Mammary epithelial cell (primary cell): ENCODE measurements around the genes NFYA, TFEB, PRICKLE4, TAF8 and GUCA1ANB.

DNA sequence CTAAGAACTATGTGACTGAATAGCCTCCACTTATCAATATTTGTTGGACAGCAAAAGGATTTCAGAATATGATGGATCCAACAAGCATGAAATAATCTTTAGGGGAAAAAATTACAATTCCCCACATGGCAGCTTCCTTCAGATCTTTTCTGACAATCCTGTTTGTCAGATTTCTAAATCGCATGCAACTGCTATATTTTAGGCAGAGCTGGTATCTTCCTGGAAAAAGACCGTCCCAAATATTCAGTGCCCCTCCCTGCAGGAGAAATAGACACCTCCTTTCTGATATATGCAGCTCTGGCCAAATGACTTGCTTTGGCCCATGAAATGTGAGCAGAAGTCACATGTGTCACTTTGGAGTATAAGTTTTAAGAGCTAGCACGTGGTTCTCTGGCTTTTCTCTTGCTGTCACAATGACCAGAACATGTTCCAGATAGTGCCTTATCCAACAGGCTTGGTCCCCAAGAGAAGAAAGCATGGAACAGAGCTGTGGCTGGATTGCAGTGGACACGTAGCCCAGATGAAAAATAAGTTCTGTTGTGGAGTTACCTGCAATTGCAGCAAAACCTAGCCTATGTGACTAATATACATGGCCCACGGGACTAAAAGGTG, 40.5 kb downstream of the UNC5CL start:
- CAGE, long polyA plus RNA, result no peak
- RRBS, result no CpG with 5 or more reads among the region's 5 CpGs

GRCh38 chr6:41072708-41073577, at the start of gene NFYA:
NFYA (plus strand) TSS chr6:41072974.
- CAGE, long polyA plus RNA, result no peak
- RRBS, result 1% methylated on average over 18 of the region's 81 CpGs

- CAGE, long polyA plus RNA, result no peak
Measured at GRCh38 chr6:41199316-41199782, 1.6 kb downstream of the TREML2 start.

DNA sequence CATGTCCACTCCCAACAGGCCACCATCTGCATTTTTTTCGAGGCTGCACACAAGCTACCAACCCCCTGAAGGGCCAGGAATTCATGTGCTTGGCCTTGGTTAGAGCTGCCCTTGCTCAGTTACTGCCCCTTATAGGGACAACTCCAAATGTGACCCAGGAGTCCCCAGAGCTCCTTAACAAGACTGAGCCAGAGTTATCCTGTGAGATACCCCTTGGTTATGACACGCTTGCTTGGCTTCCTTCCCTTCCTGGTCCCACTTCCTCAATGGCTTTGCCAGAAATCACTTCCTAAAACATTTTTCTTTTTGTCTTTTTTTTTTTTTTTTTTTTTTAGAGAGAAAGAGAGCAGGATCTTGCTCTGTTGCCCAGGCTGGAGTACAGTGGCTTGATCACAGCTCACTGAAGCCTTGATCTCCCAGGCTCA, 8.9 kb downstream of the TREM1 start:
- CAGE, long polyA plus RNA, result no peak
- RRBS, result no CpG with 5 or more reads among the region's 2 CpGs

- CAGE, long polyA plus RNA, result no peak
- RRBS, result no CpG with 5 or more reads among the region's 7 CpGs
Measured at GRCh38 chr6:41439919-41440558, 104.6 kb downstream of the NCR2 start.

GRCh38 chr6:41504219-41505079, 41.7 kb upstream of the FOXP4 start:
- CAGE, long polyA plus RNA, result no peak
- RRBS, result 90% methylated on average over 2 of the region's 33 CpGs

DNA sequence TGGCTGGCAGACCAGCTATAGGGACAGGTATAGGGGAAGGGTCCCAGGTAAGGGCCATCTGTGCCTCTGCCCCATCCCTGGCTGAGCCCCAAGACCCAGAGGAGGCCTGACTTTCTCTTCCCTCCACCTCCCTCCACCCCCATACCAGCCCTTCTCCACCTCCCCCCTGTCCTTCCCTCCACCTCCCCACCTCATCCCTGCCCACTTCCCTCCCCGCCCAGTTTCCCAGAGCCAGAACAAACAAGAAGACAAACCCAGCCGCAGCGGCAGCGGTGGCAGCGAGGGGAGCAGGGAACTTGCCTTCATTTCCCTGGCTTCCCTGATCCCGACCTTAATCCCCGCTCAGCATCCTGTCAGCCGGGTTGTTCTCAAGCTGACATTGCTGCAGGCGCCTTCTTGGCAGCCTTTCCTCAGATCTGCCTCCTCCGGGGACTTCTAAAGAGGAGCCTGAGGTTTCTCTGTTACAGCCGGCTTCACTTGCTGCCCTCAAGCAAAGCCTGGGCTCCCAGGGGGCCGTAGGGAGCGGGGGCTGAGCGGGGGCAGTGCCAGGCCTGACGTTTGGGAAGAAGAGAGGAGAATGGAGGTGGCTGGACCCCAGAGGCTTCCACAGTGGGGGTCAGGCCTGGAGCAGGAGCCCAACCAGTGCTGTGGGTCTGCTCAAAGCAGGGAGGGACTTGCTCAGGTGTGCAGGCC, 18.1 kb upstream of the FOXP4 start:
- CAGE, long polyA plus RNA, result no peak
- RRBS, result 10% methylated on average over 3 of the region's 15 CpGs

- CAGE, long polyA plus RNA, result no peak
- RRBS, result no CpG with 5 or more reads among the region's 23 CpGs
Measured at GRCh38 chr6:41690712-41691305, 44.6 kb downstream of the TFEB start.

- CAGE, long polyA plus RNA, result no peak
- RRBS, result 32% methylated on average over 6 of the region's 16 CpGs
Measured at GRCh38 chr6:41733583-41734084, 1.8 kb downstream of the TFEB start.

DNA sequence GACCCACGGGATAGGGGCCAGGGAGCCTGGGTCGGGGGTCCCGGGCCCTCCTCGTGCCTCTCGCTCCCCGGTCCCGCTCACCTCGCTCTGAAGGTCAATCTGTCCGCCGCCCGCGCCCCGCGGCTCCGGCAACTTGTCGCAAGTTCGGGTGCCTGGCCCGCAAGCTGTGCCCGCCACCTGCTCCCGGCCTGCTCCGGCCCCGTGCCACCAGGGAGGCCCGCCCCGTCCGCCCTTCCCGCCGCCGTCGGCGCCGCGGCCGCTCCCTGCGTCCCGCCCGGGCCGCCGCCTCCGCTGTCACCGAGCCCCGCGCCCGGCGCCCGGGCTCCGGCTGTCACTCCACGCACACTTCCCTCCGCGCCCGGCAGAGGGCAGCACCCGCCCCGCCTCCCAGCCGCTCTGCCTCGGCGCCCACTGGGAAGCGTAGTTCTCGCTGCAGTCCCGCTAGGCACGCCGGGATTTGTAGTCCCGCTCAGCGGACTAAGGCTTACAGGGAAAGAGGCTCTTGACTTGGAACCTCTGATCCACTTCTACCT, at the start of gene TFEB:
TFEB (minus strand) TSS at position 340 of the 533 bp plus-strand sequence.
- CAGE, long polyA plus RNA, result no peak
- RRBS, result under 1% methylated on average over 48 of the region's 62 CpGs

DNA sequence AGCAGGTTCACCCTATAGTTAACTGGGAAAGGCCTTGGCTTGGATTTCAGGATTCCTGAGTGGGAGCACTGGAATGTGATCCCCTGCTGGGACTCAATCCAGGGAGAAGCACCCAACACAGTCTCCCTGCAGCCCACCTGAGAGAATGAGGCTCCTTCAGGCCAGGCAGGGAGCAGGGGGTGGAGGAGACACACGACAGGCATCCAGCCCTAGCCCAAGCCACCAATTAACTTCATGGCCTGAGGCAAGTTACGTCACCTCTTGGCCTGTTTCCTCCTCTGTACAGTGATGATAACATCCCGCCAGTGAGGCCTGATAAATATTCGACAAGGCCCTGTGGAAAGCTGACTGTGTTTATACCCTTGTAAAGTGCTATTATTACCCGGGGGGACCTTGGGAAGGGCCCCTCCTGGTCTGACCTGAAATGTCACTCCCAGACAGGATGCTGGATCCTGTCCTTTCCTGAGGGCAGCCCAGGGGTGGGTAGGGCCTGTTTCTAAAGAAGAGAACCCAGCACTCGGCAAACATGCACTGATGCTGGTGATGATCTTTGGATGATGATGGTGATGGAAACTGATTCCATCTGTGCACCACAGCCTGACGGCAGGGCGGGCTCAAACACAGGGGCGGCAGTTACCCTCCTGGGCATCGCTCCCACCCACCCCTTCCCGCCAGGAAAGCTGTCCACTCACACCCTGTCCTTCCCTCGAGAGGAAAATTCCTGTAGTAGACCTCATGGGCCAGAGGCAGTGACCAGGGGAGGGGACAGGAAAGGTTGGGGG, 12.4 kb downstream of the FRS3 start:
- CAGE, long polyA plus RNA, result no peak
- RRBS, result no CpG with 5 or more reads among the region's 12 CpGs

GRCh38 chr6:41780318-41781213, at the start of gene PRICKLE4:
PRICKLE4 (plus strand) TSS chr6:41780782.
- CAGE, long polyA plus RNA, result no peak
- RRBS, result 1% methylated on average over 20 of the region's 54 CpGs

DNA sequence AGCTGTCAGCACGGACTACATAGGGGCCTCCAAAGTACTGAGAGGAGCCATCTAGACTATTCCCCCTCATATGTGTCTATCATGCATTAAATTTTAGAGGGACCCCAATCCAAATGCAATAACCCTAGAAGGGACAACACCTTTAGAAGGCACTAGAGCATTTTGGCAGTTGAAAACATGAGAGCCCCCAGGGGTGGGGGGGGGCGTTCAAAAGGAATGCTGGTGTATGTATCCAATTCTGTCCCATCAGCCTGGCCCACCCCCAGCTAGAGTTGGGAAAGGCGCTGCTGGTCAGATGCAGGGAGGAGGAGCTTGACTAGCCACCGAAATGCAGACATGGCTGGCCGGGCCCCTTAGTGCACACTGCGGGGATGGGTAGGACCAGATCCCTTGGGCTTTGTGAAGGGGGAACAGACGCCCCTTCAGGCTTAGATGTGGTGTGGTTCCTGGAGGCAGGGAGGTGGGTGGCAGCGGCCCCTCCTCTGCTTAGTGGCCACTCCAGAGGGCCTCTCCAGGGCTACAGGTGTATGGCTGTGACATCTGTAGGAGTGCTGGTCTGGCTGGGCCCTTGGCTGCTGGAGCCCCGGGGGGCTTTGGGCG, 6.1 kb downstream of the CCND3 start:
- CAGE, long polyA plus RNA, result no peak
- RRBS, result no CpG with 5 or more reads among the region's 10 CpGs

DNA sequence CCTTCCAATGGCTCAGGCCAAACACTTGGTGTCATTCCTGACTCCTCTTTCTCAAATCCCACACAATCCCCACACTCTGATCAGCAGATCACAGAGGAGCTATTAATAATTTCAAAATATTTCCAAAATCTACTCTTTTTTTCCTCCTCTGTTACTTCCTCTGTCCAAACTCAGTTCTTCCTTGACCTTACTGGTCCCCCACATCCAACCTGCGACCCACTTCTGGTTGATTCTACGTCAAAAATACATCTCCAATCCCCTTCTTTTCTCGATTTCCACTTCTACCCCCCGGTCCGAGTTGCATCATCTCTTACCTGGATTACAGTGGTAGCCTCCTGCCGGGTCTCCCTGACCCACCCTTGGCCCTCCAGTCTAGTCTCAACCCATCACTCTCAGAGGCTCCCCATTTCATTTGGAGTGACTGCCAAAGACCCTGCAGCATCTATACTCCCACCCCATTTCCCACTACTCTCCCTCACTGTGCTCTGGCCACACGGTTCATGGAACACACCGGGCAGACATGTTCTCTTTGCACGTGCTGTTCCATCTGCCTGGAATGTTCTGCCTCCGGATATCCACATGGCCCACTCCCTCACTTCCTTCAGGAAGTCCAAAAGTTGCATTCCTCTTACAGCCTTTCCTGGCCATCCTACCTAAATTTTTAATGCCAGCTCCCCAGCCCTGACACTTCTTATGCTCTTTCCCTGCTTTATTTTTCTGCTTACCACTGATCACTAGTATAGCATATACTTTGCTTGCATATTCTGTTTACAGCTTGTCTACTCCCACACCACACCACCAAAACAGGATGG, 6.1 kb upstream of the CCND3 start:
- CAGE, long polyA plus RNA, result no peak
- RRBS, result 100% methylated on average over 2 of the region's 10 CpGs

DNA sequence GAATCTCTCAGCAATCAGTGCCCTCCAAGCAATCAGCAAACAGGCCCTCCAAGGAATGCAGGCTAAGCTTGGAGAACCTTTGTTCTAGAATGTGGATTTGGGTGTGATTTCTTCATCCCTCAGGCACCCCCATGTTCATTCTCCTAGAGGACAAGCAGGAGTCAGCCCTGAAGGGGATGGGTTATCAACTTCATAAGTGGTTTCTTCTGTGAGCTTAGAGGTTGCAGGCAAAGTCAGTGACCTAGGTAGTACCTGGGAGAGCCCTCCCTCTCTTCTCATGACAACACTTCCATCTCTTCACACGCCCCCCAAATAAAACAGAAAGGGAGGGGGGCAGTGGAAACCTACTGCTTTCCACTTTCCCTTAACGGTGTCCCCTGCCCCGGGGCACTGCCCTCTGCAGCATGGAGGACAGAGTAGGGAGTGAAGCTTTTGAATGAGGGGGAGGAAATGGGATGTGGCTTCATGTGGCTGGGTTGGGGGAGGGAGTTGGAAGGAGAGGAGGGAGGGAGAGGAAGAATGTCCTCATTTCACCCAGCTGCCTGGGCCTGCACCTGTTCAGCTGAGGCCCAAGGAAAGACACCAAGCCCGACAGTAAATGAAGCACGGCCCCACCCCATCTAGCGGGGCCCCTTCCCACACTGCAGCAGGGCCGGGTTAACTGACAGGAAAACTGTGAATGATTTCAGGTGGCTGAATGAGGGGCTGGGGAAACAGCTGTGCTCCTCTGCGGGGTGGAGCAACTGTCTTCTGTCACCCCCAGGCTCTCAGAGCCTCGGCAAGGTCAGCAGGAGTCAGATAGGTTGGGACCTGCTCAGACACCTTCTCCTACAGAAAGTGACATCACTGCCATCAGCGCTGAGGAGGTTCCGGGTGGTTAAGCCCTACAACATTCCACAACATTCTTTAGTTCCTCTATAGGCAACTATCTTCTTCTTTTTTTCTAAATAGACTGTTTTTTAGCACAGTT, 40.1 kb upstream of the TAF8 start:
- CAGE, long polyA plus RNA, result no peak
- RRBS, result no CpG with 5 or more reads among the region's 11 CpGs

DNA sequence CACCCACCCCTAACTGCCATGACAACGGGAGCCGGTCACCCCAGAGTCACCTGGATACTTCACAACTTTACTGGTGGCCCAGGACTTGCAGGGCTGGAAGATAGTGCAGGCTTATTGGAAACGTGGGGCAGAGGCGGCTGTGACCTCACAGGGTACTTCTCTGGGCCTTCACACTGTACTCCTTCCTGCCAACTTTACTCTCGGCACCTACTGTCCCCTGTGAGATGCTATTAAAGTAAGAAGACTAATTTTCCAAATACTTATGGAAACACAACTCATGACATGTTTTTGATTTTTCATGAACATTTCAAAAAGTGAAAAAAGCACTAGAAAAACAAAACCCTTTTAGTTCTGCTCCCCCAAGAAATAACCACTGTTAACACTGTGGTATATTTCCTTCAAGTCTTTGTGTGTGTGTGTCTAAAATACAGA, 19.0 kb upstream of the TAF8 start:
- CAGE, long polyA plus RNA, result no peak
- RRBS, result no CpG with 5 or more reads among the region's 5 CpGs

- CAGE, long polyA plus RNA, result no peak
- RRBS, result 1% methylated on average over 7 of the region's 81 CpGs
Measured at GRCh38 chr6:42049763-42051234, at the start of gene TAF8. TAF8 (plus strand) TSS chr6:42050524.

DNA sequence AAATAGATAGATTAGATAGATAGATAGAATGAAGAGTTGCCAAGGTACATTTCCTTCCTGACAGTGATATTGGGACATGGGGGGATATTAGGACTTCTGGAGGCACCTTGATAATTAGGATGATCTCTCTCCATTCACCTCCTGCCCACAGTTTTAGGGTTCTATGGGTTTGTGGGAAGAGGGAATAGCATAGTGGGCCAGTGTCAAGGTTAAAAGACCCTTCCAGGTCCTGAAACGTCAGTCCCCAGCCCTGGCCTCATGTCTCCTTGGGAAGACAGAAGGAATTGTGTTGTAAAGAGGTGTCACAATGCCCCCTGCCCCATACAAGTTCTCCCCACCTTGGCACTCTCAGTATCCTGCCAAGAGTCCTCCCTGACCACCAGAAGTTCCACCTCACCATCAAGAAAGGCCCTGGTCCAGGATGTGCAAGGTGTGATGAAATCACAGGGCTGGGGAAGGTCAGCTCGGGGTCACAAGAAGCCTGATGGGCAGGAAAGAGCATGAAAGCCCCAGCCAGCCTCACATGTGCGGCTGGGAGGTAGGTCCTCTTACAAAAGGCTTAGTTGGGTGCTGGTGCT, at the start of gene GUCA1ANB:
GUCA1ANB (plus strand) TSS at position 351 of the 578 bp plus-strand sequence.
- CAGE, long polyA plus RNA, result no peak
- RRBS, result no CpG with 5 or more reads among the region's 3 CpGs

DNA sequence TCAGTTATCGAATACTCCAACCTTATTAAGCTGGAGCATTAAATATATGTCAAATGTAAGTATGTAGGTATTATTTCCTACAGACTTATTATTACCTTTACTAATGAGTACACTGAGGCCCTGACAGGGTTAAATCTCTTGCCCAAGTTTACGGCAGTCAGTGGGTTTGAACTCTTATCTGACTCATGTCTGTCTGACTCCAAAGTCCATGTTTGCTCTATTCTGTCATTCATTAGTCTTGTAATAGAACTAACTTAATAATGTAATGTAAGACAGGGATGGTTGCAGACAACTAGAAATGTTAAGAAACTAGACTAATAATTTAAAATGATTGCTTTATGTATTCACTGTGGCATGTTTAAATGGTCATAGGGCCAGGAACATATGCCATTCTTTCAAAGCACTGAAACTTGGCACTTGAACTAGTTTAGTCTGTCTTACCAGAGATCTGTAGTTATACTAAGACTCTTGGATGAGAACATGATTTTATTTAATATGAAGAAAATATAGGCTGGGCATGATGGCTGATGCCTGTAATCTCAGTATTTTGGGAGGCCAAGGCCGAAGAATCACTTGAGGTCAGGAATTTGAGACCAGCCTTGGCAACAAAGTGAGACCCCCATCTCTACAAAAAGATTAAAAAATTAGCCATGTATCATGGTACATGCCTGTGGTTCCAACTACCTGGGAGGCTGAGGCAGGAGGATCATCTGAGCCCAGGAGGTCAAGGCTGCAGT, 9.7 kb upstream of the GUCA1B start:
- CAGE, long polyA plus RNA, result no peak
- RRBS, result no CpG with 5 or more reads among the region's 3 CpGs

DNA sequence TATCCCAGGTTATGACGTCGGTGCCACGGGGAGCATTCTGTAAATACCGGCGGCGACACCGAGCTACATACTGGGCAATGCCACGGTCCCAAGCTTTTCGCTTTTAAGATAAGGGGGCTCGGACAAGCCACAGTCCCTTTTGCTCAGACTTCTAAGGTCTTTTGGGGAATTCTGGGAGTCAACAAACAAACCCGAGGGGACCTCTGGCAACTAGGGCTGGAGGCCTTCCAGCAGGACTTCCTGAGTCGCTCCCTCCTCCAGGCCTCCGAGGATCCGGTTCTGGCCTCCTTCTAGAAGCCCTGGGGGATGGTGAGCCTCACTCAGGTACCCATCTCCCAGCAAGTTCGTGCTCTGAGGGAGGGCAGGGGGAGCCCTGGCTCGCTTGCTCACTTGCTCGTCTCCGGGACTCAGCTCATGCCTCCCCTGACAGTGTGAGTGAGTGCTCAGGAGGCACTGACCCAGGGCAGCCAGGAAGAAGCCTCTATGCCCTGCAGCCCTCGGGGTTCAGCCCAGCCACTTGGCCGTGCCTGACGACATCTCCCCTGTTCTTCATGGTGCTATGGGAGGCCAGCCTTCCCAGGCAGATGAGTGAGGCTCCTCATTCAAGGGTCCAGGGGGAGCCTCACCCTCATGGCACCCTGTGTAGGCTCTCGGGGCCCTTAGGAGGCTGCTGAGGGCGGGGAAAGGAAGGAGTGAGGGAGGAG, 62.6 kb upstream of the MRPS10 start:
- CAGE, long polyA plus RNA, result no peak
- RRBS, result no CpG with 5 or more reads among the region's 23 CpGs